PC-3 (cell line): ENCODE measurements around a stretch of chr12.

DNA sequence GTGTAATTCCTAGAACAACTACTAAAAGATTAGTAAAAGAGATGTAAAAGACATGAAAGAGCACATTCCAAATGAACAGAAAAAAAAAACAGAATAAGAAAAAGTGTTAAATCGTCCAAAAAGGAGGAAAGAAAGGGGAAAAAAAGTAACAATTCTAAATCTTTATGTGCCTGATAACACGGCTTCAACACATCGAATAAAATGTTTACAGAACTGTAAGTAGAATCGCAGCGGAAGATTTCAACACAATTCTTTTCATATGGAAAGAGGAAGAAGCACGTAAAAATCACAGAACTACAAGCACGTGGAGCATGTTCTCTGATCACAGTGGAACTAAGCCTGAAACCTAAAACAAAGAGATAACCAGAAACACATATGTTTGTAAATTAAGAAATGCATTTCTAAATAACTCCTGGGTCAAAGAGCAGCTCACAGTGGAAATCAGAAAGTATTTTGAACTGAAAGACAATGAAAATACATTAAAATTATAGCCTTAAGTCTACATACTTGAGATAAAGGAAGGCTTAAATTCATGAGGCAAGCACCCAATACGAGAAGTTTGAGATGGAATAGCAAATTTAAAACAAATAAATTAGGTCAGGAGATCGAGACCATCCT, 8.7 kb downstream of the CLEC7A start:
- RAMPAGE, long total RNA: no peak

- RAMPAGE, long total RNA: no peak
These were observed 17.8 kb downstream of the OLR1 start for GRCh38 chr12:10154123-10154586.

- RAMPAGE, long total RNA: no peak
These were observed 12.7 kb downstream of the GABARAPL1 start for GRCh38 chr12:10225454-10225704.

DNA sequence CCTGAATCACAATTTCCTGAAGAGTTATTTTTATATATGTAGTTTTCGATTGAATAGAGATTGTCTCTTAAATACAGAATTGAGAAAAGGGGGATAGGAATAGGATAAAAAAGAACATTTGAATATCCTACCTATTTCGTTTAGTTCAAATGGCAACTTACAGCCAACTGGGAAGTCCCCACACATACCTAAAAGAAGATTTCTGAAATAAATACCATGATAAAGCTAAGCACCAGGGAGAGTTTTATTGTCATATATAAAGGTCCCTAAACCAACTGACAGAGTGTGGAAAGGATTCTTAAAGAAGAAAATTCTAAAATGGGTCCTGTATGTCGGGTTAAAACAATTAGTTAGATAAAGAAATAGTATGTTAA, 1.9 kb upstream of the KLRK1 start:
- RAMPAGE, long total RNA: no peak

DNA sequence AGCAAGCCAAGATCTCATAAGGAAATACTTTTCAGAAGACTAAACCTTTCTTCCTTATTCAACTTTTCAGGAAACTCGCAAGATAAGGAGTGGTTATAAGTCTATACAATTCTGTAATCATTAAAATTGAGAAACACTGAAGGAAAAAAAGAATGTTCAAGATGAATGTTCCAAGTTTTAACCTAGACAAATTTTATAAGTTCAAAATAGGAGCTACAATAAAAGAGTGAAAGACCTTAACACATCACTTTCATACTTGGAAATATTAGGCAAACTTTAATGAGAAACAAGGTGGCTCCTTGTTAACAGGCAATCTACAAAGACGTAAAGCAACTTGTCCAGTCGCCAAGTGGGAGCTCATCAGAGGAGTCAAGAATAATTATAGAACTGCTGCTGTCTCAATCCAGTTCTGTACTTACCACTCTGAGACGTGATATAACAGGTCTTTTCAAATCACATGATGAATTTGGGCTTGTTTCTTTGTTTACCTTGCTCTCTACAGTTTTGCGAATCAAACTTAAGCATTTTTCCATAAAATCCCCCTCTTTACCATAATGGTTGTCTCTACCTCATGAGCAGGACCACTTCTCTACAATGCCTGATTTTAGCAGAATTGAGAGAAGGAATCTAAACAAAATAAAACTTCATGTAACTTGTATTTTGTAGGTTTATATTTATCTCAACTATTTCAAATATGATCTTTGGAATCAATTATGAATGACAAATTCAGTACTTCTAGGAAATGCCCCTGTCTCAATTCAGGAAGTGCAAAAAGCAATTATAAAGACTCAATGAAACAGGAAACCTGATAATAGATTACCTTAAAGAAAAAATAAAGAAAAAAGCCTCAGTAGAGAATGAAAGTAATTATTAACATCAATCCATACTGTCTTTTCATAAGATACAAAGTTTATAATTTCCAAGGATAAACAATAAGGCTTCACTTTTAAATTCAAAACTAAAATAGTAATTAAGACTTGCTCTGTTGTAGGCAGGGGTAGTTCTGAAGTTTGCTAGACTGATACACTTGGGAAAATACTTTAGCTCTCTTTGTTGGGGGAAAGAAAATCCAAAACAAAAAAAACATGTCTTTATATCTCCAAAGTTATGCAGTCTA, 3.5 kb downstream of the YBX3 start:
- RAMPAGE, long total RNA: no peak

DNA sequence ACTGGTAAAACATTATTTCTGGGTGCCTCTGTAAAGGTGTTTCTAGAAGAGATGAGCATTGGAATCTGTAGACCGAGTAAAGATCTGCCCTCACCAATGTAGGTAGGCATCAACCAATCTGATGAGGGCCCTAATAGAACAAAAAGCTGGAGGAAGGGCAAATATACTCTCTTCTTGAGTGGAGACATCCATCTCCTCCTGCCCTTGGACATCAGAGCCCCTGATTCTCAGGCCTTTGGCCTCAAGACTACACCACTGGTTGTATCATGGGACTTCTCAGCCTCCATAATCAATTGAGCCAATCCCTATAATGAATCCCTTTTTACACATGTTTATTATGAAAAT, 6.9 kb upstream of the SMIM10L1 start:
- RAMPAGE, long total RNA: no peak

DNA sequence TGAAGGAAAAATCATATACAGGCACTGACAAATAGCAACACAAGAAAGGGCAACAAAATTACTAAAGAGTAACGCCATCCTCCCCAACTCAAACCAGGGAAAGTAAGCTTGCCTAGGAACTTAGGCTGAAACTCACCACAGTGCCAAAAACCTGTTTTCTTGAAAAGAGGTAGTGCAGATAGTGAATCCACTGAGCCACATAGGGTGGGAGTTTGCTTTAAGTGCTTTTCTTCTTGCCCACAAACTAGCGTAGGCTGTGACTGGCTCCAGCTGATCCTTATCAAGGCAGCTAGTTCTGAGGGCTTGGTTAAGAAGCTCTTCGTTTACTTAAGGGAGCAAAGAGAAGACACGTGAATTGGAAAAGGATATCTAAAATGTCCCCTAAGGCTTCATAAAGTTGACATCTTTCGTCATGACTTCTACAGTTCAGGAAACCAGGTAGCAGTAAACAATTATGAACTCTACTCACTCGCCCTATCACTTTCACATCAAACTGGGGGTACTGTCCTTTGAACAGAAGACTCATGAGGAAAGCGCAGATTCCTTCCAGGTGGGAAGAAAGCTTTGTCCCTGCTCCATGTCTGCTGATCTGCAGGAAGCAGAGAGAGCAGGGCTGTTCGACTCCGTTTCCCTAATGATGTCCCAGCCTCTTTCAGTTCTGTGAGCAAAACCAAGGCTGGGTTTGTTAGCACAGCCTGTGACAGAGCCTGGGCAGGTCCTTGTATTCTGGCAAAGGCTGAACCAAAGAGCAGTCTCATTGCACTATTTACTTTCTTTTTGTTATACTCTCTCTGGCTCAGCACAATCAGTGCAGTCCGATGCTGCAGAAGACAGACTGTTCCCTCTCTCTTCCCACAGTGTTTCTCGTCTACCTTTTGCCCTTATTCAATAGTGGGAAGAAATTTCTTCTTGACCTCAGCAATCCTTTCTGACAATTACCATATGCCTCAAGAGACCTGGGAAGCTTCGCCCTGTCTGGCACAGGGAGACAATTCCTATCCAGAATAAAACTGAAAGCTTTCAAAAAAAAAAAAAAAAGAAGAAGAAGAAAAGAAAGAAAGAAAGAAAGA, 93.5 kb upstream of the ETV6 start:
- RAMPAGE, long total RNA: no peak

- RAMPAGE, long total RNA: no peak
These were observed 11.0 kb upstream of the ETV6 start for GRCh38 chr12:11638386-11638939.

GRCh38 chr12:11653177-11654058, 3.9 kb downstream of the ETV6 start:
- RAMPAGE, long total RNA: no peak

DNA sequence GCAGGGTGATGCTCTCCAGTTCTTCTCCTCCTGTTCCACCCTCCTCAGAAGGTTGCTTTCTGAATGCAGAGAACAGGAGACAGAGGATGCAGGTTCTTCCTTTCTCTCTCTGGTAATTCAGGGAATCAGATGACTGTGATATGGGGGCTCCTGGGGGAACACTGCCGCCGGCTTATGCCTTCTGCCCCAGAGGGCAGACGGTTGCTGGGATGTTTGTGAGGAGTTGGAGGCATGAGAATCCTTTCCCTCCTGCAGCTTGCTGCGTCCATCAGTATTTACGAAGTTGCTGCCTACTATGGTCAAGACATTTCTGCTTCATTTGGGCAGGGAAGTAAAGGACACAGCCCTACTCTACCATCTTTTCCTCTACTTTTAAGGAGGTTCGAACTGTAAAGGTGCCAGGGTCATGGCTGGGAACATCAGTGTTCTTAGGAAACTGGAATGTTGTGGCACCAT, 104.1 kb downstream of the ETV6 start:
- RAMPAGE, long total RNA: no peak

DNA sequence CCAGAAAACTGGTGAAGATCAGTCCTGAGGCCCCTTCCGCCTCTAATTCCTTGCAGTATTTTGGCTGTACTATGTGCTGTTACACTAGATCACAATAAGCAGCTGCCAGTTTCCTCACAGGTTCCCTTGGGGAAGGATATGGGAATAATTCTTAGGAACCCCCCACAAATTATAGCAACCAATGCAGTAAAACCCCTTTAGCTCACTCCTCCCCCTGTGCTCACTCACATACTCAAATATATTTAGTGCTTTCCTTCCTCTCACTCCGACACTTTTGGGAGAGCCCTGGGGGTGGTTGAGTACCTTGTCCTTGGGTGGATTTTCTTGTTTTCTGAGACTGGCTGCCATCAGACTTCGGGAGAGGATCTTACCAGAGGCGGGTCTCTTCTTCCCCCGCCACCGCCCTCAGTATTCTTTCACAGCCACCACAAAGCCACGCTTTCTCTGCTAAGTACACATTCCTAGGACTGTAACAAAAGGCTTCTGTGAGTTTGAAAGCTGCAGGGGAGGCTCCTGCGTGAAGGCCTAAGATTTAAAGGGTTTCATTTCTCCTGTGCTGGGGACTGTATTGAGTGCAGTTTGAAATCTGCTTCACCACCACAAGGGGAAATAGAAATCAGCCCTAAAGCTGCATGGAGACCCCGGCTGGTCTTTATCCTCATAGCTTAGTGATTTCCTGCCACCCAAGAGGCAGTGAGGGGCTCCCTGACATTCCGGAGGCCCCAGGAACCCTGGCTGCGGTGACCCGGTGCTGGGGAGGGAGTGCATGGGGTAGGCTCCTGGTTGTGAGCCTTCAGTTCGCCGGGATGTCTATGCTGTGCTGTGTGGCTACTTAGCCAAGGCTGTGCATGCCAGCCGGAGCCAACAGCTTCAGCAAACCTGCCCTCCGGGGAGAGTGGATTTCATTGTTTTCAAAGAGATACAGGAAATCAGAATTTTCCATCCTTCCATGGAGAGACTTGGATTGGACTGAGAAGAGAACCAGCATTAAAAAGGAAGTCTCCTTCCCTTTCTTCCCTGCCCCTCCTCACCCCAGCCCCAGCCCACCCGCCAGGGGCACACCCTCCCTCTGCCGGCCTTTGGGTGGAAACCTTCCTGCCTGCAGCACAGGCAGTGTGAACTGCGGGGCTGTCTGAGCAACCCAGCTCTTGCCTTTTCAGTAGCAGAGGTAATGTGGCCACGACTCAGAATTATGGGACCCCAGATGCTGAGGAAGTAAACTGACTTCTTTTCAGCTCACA, 163.2 kb downstream of the ETV6 start:
- RAMPAGE, long total RNA: no peak

DNA sequence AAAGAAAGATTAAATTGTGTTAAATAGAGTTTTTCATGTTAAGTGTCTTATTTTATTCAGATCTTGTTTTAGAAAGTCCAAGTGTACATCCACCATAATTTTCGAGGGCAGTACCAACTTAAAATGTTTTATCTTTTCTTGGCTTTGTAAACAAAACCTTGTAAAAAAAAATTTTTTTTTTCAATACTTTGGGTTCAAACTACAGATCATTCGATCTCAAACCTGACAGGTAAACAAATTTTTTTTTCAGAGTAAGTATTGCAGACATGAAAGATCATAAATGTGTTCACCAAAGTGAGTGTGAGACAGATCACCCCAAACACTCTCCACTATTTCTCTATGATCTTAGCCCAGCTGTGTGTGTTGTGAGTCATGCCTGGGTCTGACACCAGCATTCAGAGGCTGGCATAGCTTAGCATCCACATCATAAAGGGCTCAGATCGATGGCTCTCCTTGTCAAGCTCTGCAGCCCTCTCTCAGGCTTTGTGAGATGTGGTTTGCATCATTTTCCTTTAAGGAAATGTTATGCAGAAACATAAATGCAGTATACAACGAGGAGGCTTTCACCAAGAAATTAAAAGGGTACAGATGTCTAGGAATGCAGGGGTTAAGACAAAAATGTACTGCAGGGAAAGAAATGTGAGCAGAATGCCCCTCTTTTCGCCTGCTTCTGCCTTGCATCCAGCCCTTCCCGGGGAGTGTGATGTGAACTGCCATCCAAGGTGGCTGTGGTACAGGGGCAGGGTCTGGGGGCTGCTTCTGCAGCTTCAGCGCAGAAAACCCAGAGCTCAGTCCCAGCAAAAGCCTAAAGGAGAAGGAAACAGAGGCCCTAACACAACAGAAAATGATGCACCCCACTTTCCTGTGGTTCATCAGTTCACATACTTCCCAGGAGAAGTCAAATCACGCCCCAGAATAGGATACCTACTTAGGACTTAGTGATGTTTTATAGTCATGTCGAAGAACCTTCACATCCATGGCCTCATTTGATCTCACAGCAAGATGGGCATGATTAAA, 165.0 kb downstream of the ETV6 start:
- RAMPAGE, long total RNA: no peak

GRCh38 chr12:11822120-11823027, 172.9 kb downstream of the ETV6 start:
- RAMPAGE, long total RNA: no peak

- RAMPAGE, long total RNA: no peak
These were observed 188.9 kb downstream of the ETV6 start for GRCh38 chr12:11838343-11838850.

DNA sequence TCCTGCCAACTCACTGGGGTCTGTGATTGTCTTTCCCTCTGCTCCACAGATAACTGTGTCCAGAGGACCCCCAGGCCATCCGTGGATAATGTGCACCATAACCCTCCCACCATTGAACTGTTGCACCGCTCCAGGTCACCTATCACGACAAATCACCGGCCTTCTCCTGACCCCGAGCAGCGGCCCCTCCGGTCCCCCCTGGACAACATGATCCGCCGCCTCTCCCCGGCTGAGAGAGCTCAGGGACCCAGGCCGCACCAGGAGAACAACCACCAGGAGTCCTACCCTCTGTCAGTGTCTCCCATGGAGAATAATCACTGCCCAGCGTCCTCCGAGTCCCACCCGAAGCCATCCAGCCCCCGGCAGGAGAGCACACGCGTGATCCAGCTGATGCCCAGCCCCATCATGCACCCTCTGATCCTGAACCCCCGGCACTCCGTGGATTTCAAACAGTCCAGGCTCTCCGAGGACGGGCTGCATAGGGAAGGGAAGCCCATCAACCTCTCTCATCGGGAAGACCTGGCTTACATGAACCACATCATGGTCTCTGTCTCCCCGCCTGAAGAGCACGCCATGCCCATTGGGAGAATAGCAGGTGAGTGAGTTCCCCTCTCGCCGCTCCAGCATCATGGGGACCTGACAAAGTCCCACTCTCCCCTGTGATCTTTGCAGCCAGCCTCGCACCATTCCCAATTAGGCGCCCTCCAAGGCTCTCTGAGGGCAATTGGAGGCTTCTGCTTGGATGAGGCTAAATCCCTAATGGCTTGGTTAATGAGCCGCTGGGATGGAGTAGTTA, 201.2 kb upstream of the BCL2L14 start:
- RAMPAGE, long total RNA: no peak

DNA sequence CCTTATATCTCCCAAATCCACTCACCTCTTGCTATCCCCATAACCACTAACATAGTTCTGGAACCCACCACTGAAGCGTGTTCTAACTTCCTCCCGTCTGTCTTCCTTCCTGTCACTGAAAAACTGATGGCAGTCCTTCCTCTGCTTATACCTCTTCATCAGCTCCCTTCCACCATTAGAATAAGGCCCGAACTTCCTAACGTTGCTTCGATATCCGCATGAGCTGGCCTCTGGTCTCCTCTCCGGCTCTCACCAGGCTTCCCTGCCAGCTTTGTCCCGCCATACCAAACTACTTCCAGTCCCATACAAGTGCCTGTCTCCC, 63.0 kb upstream of the BCL2L14 start:
- RAMPAGE, long total RNA: no peak

GRCh38 chr12:12039767-12040268, 30.9 kb upstream of the BCL2L14 start:
- RAMPAGE, long total RNA: no peak

- RAMPAGE, long total RNA: no peak
These were observed 23.1 kb downstream of the BORCS5 start for GRCh38 chr12:12379760-12380544.

GRCh38 chr12:12442618-12443168, 85.8 kb downstream of the BORCS5 start:
- RAMPAGE, long total RNA: no peak

DNA sequence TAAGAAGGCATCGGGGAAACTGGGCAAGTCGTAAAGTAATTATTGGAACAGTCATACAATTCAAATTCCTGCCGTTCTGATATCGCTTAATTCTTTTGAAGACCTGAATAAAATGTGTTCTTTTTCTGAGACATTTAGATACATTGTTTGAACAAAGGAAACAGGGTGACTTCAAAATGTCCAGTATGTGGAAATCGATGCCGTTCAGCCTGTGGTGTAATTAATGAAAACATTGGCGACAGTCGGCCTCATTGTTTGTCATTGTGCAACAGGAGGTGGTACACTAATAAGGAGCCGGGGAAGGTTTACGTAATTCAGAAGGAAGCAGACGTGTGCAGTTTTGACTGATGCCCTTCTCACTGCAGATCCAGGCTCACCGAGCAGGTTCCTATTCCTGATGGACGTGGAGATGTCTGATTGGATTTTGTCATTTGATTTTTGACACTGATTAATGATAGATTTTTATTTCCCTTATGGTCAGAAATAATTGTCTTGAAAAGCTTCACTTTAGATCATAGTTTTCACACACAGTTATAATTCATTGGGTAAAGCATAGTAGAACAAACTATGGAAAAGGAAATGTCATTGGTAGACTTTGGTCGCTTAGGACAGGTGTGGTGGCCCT, 92.8 kb downstream of the BORCS5 start:
- RAMPAGE, long total RNA: no peak